ENCODE measurements around the gene CNIH4.

- RRBS = no CpG with 5 or more reads among the region's 4 CpGs
Observed at GRCh38 chr1:221000533-221001116, 121.4 kb downstream of the HLX start.

GRCh38 chr1:221701126-221701459 lies 40.8 kb downstream of the DUSP10 start:
- RRBS = no CpG with 5 or more reads among the region's 1 CpG

- RRBS = no CpG with 5 or more reads among the region's 11 CpGs
Observed at GRCh38 chr1:221702215-221702694, 39.6 kb downstream of the DUSP10 start.

- RRBS = no CpG with 5 or more reads among the region's 11 CpGs
Observed at GRCh38 chr1:221736651-221737409, 5.1 kb downstream of the DUSP10 start.

GRCh38 chr1:221965126-221965699 lies 223.3 kb upstream of the DUSP10 start:
- RRBS = no CpG with 5 or more reads among the region's 4 CpGs

DNA sequence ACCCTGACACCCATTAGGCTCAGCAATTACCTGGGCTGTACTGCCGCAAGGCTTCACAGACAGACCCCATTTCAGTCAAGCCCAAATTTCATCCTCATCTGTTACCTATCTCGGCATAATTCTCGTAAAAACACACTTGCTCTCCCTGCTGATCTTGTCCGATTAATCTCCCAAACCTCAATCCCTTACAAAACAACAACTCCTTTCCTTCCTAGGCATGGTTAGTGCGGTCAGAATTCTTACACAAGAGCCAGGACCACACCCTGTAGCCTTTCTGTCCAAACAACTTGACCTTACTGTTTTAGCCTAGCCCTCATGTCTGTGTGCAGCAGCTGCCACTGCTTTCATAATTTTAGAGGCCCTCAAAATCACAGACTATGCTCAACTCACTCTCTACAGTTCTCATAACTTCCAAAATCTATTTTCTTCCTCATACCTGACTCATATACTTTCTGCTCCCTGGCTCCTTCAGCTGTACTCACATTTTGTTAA lies 227.4 kb upstream of the DUSP10 start:
- RRBS = no CpG with 5 or more reads among the region's 5 CpGs

GRCh38 chr1:221971185-221971679 lies 229.3 kb upstream of the DUSP10 start:
- RRBS = no CpG with 5 or more reads among the region's 9 CpGs

DNA sequence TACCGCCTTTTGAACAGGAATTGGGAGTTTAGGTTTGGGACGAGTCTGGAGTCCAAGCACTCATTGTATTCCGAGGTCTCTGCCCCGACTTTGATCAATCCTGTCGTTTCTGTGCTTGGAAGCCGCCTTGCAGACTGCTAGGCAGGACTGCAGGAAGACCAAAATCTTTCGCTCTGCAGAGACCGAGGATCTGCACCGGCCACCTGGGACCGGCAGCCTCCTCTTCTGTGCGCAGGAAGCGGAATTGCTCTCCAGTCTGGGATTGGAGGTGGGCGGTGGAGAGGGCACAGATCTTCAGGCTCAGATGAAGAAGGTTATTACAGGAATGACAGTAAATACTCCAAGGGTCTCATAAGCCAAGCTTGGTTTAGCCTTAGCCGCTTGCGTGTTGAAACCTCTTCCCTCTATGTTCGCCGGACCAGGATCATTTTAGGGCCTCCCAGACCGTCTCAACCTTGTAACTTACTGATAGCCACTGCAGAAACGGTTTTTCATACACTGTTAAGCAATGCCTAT lies 995 bp downstream of the MIA3 start:
- RRBS = no CpG with 5 or more reads among the region's 19 CpGs

DNA sequence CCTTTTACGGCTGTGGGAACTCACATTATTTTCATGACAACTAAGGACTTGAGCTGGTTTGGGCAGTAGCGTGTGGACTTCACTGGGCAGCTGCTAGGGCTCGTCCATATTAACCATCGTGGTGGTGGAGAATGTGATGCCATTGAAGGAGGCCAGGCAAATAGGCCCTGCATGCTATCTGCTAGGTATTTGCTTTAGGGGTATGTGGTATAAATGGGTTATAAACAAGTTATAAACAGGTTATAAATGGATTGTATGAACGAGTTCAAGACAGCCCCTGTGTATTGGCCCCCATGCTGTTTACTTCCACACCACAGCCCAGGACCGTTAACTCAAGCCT lies 50.9 kb downstream of the TLR5 start:
- RRBS = no CpG with 5 or more reads among the region's 6 CpGs

DNA sequence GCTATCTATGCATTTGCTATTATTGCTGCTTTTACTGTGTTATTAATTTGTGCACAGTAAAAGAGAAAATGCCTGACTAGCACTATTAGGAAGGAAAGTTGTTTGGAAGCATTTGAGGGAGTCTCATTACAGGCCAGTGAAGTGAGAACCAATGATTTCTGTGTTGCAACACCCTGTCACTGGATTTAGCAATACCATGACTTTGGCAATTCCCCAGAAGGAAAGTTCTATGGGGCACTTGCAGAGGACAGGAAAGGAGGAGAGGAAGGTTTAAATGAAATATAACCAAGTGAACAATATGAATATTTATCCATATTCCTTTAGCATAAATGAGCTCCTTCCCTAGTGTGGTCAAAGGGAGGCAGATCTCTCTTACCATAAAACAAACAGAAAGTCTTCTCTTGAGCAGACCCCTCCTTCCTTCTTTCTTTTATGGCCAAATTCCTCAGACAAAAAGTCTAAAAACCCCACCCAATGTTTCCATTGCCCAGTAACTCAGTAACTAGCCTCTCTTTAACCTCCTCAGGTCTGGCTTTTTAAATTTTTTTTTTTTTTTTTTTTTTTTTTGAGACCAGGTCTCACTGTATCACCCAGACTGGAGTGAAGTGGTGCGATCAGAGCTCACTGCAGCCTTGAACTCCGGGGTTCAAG lies 5.5 kb downstream of the TLR5 start:
- RRBS = no CpG with 5 or more reads among the region's 2 CpGs

DNA sequence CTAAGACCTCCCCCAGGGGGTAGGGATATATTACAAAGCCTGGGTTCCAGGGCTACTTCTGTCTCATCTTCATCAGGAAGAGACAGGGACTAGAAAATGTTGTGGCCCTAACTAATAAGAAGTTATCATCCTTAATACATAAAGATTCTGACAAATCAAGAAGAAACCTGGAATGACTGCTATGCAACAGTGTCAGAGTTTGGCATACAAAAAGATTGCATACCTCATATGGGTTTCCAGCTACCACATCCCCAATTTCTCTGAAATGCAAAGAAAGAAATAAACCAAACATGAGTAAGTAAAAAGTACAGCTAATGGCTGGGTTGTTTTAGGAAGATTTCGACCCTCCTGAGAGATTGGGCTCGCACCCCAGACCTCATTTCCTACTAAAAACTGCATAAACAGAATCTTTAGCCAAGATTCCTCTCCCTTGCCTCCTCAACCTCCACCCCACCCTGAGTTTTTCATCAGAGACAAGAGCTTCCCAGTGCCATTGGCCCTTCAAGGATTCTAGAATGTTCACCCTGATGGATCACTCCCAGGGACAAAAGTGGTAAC lies 107.5 kb downstream of the CAPN8 start:
- RRBS = no CpG with 5 or more reads among the region's 2 CpGs

- RRBS = no CpG with 5 or more reads among the region's 2 CpGs
Observed at GRCh38 chr1:223775933-223776220, 63.5 kb downstream of the CAPN2 start.

DNA sequence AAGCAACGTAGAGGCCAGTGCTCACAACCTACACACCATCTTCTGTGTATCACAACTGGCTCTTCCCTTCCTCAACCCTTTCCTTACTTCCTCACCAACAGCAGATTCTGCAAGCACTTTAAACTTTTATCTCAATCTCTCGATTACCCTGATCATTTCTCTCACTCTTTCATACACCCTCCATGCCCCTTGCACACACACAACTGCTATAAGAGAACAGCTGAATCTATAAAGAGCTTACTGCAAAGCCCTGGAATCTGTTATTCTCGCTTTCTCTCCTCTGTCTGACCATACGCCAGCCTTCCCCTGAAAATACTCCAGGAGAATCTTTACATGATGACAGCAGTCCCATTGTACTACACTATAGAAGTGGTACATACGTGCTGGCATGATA lies 62.4 kb downstream of the TP53BP2 start:
- RRBS = no CpG with 5 or more reads among the region's 5 CpGs

- RRBS = no CpG with 5 or more reads among the region's 6 CpGs
Observed at GRCh38 chr1:223835690-223836309, 9.9 kb downstream of the TP53BP2 start.

DNA sequence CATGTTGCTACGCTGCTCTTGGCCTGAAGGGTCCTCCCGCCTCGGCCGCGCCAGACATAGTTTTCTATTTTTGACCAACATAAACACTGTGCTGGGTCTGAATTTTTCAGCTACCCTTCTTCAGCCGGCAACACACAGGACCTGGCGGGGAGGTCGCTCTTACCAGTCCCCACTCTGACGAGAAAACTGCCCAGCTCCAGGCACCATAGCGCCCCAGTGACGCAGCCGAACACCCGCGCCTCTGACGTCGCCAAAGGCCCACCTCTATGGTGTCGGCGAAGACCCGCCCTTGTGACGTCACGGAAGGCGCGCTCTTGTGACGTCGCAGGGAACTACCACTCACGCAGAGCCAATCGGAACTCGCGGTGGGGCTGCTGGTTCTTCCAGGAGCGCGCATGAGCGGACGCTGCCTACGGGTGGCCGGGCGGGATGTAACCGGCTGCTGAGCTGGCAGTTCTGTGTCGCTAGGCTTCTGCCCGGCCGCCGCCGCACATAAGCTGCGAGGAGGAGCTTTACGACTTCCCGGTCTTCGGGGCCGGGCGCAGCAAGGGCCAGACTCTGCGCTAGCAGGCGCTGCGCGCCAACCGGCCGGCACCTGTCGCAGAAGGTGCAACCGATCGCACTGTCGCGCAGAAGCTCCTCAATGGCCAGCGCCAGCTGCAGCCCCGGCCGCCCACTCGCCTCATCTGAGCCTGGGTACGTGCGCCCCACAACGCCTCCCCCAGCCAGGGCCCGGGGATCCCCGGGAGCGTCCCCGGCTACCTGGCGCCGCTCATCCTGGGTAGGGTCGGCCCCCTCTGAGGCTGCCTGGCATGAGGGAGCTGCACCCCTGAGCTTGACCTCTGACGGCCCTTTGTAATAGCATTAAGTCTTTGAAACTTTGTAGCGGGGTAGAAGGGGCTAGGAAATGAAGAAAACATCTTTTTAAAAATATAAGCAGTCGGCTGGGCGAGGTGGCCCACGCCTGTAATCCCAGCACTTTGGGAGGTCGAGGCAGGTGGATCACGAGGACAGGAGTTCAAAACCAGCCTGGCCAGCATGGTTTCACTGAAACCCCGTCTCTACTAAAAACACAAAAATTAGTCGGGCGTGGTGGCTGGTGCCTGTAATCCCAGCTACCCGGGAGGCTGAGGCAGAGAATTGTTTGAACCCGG lies 121.2 kb upstream of the FBXO28 start:
- RRBS = no CpG with 5 or more reads among the region's 85 CpGs

GRCh38 chr1:224012326-224013127 lies 101.4 kb upstream of the FBXO28 start:
- RRBS = no CpG with 5 or more reads among the region's 29 CpGs

- RRBS = no CpG with 5 or more reads among the region's 19 CpGs
Observed at GRCh38 chr1:224015626-224016689, 98.0 kb upstream of the FBXO28 start.

DNA sequence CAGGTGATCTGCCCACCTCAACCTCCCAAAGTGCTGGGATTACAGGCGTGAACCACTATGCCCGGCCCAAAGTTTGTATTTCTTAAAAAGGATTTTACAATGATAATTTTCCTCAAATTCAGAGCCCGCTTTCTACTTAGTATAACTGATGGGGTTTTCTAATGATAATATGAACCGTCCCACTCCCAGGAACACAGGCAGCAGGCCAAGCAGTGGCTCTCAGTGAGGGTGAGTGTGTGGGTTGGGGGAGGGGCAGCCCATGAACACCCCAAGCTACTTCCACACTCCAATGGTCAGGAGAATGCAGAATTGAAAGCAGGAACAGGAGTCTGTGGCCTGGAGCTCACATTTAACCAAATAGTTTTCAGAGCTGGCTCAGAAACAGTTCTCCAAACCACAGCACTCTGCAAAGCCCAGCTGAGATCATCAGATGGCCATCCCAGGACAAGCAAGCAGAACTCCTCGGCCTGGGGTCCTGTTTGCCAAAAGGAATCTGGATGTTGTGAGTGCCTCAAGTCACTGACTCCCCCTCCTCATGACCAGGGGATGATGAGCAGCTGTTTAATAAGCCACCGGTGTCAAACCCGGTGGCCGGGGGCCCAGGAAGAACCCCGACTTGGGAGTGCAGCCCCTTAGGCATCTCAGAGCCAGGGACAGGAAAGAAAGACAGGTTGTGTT lies 20.2 kb downstream of the DEGS1 start:
- RRBS = no CpG with 5 or more reads among the region's 9 CpGs

- RRBS = no CpG with 5 or more reads among the region's 4 CpGs
Observed at GRCh38 chr1:224273424-224274148, 56.4 kb downstream of the NVL start.

DNA sequence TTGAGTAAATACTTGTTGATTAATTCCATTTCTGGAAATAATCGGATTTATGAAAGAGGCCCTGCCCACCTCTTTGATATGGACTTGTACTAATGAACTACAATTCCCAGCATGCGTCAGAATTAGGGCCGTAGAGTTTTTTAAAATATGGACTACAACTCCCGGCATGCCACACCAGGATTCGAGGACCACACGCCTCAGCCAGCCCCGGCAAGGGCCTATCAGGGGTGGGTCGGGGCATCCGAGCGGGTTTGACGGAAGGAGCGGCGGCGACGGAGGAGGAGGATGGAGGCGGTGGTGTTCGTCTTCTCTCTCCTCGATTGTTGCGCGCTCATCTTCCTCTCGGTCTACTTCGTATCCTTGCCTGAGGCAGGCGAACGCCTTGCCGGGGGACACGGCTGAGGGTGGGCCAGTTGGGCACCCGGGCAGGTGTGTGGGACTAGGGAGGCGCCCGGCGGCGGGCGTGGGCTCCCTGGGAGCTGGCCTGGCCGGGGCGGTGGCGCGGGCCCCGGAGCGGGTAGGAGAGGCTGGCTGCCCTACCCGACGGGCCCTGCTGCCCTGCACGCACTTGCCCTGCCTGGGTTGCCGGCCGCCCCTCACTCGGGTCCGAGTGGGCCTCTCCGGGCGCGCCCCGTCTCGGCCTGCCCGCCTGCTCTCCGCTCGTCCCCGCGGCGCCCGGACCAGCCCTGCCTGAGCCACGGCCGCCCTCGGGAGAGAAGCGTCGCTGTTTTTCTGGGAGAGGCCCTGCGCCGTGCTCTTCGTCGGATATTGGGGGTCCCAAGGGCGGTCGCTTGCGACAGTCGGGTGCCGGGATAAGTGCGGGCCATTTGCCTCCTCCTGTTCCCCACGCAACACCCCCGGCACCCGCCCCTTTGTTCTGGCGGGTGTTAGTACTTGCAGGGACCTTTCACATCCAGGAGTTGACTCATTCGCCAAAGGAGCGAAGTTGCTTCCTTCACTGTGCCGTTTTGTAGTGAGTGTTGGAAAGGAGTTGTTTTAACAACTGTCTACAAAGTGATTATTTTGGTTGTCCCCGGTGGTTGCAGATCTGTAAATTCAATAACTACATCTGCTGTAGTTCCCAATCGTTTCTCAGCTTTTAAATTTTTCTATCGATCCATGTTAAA lies at the start of gene CNIH4:
TSS of gene CNIH4 (plus strand) at position 240 of the 1,127 bp plus-strand sequence.
- RRBS = 3% methylated on average over 32 of the region's 82 CpGs